AG09319 (cell line): ENCODE measurements around a stretch of chr2.

- RRBS: no CpG with 5 or more reads among the region's 6 CpGs
Measured at GRCh38 chr2:186179469-186180391, 306.3 kb upstream of the ZC3H15 start.

DNA sequence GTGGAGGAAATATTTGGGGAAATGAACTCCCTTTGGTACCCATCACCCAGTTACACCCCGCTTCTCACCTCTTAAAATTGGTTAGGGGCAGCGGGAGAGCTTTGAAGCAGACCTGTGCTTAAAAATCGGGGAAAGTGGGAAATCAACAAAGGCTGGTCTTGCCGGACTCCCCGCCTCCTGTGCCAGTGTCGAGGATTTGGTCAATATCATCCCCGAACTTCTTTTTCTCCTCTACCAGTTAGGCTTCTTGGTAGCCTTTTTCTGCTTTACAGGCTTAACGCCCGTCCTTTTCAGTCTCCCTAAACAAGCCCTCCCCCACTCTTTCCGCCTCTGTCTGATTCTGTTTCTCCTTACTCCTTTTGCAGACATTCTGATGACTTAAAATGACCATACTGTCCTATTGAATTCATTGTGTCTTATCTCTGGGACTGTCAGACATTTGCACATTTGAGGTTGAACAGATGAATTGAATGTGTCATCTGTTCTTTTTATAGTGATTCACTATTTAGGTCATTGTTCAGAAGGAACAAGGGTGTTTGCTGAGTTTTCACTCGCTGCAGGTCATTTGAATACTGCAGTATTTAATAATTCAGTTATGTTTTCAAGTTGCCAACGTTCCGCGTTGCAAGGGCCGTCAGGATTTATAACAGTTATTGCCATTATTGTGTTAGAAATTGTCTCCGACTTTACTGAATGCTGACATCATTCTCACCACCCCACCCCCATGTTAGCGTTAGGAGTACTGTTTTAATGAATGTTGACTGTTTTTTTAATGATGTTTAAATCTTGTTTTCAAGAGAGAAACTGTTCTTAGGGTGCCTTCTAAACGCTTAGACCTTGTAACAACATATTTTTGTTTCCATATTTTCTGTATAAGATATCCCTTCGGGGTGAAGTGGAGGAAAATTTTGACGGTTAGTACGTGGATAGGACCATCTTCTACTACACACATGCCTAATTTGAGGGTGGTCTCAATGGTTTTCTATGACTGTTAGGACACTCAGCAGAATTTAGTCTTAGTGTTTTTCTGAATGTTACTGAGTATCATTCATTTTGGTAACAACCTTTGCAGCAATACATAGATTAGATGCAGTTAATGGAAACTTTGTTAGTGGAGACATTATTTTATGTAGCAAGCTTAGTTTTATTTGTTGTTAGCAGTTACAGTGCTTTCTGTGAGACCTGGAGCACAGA, 1.2 kb downstream of the ITGAV start:
- RRBS: no CpG with 5 or more reads among the region's 21 CpGs

- RRBS: no CpG with 5 or more reads among the region's 4 CpGs
Measured at GRCh38 chr2:186655946-186656459, 37.9 kb upstream of the FAM171B start.

DNA sequence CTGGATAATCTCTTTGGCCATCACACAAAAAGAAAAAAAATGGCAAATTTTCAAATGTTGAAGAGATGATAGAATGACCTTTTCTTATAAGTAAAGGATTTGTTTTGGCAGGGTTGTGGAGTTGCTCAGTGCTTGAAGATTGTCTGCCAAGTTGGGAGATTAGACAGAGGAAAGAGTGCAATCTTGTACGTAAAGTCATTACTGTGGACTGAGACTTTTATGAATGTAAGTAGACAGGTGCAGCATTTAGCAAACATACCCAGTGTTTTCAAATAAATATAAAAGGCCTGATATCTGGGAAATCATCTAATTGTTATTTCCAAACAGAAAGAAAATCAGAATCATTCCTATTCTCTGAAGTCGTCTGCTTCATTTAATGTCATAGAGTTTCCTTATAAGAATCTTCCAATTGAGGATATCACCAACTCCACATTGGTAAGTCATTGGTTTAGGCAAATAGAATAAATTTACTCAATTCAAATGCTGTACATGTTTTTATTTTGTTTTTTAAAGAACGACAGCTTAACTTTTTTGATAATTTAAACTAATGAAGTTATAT, 18.3 kb upstream of the FAM171B start:
- RRBS: no CpG with 5 or more reads among the region's 3 CpGs

GRCh38 chr2:186677165-186677581, 16.7 kb upstream of the FAM171B start:
- RRBS: no CpG with 5 or more reads among the region's 2 CpGs

DNA sequence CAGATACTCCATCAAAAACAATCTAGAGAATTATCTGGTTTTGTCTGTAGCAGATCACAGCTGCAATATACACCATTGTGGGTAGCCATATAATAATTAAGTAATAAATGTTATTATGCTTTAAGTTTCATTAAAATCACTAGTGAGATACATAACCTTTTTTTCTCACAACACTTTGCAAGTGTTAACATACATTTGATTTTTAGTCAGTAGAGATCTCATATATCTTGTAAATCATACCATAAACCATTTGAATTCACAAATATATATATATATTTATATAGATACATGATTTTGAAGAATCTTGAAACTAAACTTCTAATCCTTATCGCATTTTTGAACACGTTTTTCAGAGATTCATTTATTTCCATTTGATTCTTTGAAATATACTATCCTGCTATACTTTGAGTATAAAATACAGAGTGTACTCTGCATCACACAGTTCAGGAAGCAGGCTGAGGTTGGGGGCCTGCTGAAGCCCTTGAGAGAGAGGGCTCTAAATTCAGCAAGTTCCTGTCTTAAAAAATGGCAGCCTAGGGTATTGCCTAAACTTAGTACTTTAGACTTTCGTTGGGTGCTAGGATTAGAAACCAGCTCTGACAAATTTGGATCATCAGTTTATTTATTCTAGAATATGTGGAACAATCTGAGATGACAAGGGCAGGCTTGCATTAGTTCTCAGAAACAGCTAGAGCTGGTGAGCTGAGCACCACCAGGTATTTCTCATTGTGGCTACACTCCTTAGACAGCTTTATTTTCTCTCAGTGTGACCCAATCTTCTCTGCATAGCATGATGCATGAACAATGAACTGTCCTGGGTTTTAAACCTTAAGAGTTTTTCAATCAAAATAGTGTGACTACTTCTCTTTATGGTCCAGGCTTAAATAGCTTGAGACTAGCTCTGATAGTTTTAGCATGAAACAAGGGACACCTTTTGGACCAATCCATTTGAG, 49.2 kb downstream of the TFPI start:
- RRBS: no CpG with 5 or more reads among the region's 3 CpGs

DNA sequence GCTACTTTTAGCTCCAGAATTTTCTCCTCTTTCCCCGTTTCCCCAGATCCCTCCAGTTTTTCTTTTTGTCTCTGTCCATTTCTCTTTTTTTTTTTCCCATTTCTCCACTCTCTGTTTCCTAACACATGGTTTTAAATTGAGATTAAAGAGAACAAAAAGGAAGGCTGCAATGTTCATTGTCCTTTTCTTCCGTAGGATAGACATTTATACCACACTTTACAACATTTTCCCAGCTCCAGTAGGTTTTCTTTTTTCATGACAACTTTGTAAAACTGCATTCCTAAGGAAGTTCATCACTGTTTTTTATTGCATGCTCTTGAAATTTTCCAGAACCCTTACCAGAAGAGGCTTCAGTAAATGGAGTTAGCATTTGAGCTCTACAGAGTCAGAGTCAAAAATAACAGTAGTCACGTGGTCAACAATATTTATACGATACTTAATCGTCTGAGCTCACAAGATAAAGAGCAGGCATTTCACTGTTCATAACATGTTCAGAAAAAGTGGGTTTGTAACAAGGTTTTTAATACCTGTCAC, 187.3 kb upstream of the COL3A1 start:
- RRBS: no CpG with 5 or more reads among the region's 5 CpGs

- RRBS: no CpG with 5 or more reads among the region's 3 CpGs
Measured at GRCh38 chr2:189010125-189010538, 36.0 kb downstream of the COL3A1 start.

GRCh38 chr2:189022447-189022855, 48.3 kb downstream of the COL3A1 start:
- RRBS: no CpG with 5 or more reads among the region's 3 CpGs

GRCh38 chr2:189160481-189161099, 19.0 kb downstream of the COL5A2 start:
- RRBS: no CpG with 5 or more reads among the region's 7 CpGs

GRCh38 chr2:189217412-189217994, 37.9 kb upstream of the COL5A2 start:
- RRBS: no CpG with 5 or more reads among the region's 7 CpGs

DNA sequence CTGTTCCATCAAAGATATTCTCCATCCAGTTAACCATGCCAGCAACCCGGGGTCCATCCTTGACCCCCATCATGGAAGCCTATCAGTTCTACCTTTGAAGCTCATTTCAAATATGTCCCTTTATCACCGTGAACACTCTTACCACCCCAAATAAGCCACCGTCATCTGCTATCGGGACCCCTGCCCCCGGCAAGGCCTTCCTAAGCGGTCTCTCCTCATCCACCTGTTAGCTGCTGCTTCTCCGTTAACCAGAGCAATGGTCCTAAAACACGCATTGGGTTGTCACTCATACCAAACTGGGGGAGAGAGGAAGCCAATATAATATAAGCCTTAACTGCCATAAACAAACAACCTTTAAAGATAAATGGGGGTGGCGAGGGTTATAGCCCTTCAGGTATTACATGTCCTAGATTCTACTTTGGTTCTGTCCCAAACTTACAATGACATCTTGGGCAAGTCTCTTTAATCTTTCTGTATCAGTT, 698 bp downstream of the ASDURF start:
- RRBS: no CpG with 5 or more reads among the region's 9 CpGs

GRCh38 chr2:189675570-189676041, 1.1 kb downstream of the ANKAR start:
- RRBS: no CpG with 5 or more reads among the region's 6 CpGs

GRCh38 chr2:190159225-190159406, 21.5 kb upstream of the C2orf88 start:
- RRBS: no CpG with 5 or more reads among the region's 1 CpG

GRCh38 chr2:190510022-190510429, 24.5 kb downstream of the NEMP2 start:
- RRBS: no CpG with 5 or more reads among the region's 8 CpGs

DNA sequence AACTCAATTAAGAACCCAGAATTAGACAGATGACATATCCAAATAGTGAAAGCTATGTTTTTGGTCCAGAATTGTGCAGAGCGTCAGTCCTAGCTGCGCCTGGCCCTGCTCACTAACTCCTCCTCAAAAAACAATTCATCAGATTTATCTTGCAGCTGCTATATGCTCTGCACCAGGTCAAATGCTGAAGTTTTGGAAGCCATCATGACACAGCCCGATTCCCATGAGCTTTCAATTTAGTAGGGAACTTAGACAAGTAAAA, 20.0 kb upstream of the NAB1 start:
- RRBS: no CpG with 5 or more reads among the region's 3 CpGs

DNA sequence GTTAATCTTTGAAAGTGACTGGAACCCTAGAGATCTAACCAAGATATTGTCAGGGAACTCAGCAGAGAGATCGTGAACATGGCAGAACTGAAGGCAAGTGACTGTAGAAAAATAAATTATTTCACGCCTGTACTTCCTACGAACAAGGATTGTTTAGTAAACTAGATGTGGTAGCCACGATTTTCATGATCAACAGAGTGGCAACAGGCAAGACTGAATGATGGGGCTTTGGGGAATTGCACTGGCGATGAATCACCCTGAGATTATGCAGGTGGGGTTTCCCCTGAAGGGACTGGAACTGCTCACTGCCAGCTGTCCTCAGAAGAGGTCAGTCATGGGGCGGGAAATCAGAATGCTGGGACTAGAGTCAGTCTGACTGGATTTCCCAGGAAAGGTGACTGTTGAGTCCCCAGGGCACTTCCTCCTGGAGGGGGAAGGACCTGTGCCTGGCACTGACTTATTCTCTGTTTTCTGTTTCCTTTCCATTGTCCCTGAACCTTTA, 69.8 kb downstream of the NAB1 start:
- RRBS: no CpG with 5 or more reads among the region's 6 CpGs

DNA sequence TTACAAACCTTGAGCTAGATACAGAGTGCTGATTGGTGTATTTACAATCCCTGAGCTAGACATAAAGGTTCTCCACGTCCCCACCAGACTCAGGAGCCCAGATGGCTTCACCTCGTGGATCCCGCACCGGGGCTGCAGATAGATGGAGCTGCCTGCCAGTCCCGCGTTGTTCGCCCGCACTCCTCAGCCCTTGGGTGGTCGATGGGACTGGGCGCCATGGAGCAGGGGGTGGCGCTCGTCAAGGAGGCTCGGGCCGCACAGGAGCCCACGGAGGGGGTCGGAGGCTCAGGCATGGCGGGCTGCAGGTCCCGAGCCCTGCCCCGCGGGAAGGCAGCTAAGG, 111.9 kb downstream of the NAB1 start:
- RRBS: no CpG with 5 or more reads among the region's 20 CpGs